Skeletal muscle satellite cell (primary cell): Measurements from ENCODE around the genes PRKAA2 and C8A.

GRCh38 chr1:56644150-56644454 lies 1.0 kb upstream of the PRKAA2 start:
- CAGE, long polyA plus RNA = no peak

GRCh38 chr1:56644921-56645984 lies at the start of gene PRKAA2:
Gene PRKAA2, plus strand, starts transcription at chr1:56645314.
- CAGE, long polyA plus RNA = start-site peak on the plus strand at chr1:56645311-56645371, 21 and 9 reads in 2 replicates

DNA sequence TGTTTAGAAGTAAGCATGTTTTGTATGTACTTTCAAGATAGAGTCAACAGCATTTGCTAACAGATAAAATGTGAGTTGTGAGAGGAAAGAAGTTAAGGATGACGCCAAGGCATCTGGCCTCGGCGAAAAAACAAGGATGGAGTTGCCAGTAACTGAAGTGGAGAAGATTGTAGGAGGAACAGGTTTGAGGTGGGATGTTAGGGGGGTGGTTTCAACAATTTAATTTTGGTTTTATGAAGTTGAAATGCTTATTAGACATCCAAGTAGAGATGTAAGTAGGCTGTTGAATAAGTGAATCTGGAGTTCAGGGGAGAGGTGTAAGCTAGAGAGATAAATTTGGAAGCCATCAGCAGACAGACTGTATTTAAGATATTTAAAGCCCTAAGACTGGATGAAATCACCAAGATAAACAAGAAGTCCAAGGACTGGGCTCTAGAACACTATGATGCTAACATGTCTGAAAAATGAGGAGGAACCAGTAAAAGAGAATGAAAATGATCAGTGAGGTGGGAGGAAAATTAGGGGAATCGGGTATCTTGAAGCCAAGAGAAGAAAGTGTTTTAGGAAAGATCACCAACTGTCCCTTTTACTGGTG lies 39.0 kb downstream of the PRKAA2 start:
- CAGE, long polyA plus RNA = no peak

DNA sequence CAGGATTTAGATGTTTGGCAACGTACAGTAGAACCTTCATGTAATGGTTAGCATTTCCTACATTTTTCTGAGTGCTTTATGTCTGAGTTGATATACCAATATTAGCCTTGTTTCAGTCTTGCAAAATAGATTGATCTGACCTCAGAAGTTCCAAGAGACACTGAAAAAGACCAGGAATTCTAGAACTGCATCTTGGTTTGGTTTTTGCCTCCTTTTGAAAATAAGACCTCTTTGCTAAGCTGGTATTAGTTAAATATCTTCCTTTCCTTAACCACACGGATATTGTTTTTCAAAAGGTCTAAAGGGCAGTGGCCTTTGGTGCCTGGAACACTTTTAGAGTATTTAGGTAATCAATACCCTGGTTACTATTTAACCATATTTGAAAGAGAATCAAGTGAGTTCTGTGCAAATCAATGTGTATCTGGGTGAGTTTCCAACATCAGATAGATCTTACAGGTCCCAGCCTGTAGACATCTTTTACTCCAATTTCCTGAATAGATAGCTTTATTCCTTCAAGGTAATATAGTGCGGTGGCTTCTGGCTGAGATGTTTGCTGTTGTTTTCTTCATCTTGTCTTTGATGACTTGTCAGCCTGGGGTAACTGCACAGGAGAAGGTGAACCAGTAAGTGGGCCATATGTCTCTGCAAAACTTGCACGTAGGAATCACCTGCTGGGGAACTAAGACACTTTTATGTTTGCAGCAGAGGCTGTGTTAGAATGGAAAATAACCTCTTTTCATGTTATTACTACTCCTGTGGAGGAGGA lies at the start of gene C8A:
C8A (plus strand) TSS at position 442 of the 766 bp plus-strand sequence.
- CAGE, long polyA plus RNA = no peak

DNA sequence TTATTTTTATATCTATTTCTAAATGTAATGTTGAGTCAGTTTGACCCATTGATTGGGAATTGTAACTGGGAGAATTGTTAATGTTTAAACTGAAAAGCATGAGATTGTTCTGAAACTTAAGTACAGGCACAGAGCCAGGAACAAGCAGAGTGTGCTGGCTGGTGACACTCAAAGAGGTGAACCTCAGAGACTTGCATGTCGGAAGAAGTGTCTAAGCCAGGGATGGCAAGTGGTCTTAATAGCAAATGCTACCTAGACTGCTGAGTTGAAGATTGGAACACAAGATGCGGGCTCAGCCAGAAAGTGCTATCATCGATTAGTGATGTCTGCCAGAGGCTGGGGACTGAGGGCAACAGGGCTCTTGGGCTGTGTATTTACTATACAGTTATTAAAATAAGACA lies 42.6 kb downstream of the C8A start:
- CAGE, long polyA plus RNA = no peak

GRCh38 chr1:56966804-56967127 lies 951 bp upstream of the C8B start:
- CAGE, long polyA plus RNA = no peak

DNA sequence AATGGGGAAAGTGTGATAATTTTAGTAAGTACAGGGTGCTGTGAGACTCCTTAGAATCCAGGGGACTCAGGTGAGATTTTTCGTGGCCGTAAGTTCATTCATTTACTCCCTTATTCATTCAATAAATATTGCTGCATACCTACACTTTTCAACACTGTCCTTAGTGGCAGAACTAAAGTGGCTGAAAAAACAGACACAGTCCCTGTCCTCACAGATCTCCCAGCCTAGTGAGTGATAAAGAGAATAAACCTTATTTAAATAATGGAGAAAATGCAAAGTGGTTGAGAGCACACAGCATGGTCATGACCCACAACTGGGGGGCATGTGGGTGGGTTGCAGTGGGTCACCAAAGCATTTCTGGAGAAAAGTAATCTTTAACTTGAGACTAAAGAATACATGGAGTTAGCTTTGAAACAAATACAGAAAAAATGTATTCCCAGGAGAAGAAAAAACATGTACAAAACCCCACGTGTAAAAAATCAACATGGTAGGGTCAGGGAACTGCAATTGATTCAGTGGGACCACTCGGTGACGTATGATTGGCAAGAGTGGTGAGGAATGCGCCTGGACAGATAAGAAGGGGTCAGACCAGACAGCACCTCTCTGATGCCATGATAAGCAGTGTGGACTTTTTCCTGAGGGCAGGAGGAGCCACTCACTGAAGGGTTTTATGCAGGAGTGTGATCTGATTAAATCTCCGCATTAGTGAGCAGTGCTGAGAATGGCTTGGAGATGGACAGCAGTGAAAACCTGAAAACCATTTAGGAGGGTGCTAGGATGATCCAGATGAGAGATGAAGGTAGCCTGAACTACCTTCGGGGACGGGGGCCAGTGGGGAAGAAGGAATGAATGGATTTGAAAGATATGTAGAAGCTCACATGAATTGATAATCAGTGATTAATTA lies 142.6 kb downstream of the DAB1 start:
- CAGE, long polyA plus RNA = no peak

- CAGE, long polyA plus RNA = no peak
Observed at GRCh38 chr1:57343635-57343836, 80.3 kb downstream of the DAB1 start.

- CAGE, long polyA plus RNA = no peak
Observed at GRCh38 chr1:58584173-58584914, 7.3 kb upstream of the TACSTD2 start.

GRCh38 chr1:58586231-58586654 lies 9.2 kb upstream of the TACSTD2 start:
- CAGE, long polyA plus RNA = no peak

DNA sequence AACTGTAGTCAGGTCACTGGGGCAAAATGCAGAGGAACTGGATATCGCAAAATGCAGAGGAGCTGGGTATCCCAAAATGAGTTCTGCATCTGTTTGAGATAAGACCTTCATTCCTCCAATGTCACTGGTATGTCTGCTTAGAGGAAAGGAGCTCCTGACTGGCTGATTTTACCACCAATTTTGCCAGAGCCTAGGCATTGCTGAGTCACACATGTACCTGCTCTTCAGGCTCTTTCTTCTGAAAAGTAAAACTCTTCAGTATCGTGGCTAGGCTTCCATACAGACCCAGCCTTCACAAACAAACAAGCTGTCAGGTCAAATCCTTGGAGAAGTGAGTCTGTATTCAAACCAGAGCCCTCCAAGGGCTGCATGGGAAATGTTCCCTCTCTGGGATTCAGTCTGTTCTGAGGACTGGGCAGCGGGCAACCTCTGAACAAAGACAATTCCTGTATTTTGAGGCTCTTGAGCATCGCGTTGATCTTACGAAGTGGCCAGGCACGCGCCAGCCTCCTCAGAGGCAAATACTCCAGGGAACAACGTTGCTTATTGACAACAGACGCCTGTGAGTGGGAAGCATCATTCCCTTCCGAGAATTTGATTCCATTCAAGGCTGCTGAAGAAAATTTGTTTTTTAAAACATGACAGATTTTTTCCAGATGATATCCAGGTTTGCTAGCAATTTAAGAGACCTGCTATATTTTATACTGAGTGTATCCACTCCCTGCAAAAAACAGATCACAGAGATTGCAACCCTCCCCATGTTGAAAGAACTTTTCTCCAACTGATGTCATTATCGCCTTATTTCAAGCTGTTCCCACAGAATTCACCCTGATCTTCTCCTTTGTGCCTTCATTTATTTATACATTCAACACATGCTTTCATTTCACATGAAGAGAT lies 20.0 kb upstream of the TACSTD2 start:
- CAGE, long polyA plus RNA = no peak

DNA sequence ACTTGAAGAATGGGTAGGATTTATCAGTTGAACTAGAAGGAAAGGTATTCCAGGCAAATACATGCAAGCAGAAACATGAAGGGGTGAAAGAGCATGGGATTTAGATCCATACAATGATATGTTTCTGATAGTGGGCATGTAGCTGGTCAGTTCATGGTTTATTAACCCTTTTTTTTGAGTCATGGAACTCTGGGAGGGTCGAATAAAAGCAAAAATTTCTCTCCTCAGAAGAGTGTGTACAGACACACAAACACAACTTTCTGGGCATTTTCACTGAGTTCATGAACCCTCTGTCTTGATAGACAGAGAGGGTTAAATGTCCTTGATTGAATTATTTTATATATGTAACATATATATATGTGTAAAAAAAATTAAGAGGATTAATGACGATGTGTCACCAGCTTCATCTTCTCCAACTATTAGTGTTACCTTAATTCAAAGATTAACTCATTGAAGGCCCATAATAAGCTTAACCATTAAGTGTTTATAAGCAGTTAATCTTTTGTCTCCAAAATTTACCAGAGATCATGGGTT lies 4.7 kb downstream of the JUN start:
- CAGE, long polyA plus RNA = no peak

DNA sequence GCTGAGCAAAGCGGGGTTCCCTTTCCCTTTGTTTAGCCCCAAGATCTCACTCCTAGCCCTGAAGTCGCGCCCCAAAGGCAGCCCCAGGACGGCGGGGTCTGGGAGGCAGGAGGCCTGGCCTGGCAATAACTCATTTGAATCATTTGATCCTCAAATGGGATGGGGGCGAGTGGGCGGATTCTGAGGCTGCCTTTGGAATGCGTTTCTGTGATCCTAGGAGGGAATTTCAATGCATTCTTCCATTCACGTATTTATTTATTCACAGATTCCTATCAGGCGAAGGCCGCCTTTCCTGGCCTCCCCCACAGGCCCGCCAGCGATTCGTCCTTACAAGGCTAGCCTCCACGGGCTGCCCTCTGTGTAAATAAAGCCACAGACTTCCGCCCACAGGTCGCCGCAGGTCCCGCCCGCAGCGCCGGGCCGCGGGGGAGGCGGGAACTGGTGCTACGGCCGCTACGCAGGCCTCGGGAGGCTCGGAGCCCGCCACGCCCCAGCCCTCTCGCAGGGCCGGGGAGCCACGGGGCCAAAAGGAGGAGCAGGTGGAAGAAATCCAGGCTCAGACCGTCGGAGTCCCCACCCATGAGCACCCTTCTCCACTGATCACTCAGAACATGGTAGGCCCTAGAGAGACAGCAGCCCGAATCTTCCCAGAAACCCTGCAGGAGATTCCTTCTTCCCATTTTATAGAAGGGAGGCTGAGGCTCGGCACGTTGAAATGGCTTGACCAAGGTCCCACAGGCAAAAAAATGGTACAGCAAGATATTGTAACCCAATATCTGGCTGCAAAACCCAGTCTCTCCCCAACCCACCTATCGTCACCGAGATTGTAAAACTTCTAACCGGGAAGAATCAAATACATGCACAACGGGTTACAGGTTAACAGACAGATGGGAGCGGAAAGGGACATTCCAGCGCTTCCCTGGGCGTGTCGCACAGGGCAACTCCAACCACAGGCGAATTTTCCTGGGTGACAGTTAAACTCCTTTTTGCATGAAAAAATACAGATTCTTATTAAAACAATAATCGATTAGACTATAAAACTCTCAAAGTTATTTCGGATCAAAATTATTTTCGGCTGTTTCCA lies 31.5 kb upstream of the JUN start:
- CAGE, long polyA plus RNA = no peak

GRCh38 chr1:58882876-58884336 lies 99.6 kb upstream of the JUN start:
- CAGE, long polyA plus RNA = no peak

GRCh38 chr1:58895348-58896122 lies 111.7 kb upstream of the JUN start:
- CAGE, long polyA plus RNA = no peak

DNA sequence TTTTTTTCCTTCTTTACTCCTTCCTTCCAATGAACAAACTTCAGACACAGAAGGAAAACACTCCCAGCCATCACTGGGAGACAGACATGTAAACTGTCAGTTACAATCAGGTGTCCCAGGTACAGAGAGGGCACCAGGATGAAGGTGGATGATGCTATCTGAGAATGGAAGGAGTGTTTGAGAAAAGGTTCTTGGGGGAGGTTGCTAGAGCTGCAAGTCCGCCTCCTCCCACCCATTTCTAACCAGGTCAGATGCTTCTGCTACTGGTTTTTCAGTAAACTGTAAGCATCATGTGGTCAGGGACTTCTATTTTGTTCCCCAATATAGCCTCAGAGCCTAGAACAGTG lies 171.1 kb upstream of the JUN start:
- CAGE, long polyA plus RNA = no peak

DNA sequence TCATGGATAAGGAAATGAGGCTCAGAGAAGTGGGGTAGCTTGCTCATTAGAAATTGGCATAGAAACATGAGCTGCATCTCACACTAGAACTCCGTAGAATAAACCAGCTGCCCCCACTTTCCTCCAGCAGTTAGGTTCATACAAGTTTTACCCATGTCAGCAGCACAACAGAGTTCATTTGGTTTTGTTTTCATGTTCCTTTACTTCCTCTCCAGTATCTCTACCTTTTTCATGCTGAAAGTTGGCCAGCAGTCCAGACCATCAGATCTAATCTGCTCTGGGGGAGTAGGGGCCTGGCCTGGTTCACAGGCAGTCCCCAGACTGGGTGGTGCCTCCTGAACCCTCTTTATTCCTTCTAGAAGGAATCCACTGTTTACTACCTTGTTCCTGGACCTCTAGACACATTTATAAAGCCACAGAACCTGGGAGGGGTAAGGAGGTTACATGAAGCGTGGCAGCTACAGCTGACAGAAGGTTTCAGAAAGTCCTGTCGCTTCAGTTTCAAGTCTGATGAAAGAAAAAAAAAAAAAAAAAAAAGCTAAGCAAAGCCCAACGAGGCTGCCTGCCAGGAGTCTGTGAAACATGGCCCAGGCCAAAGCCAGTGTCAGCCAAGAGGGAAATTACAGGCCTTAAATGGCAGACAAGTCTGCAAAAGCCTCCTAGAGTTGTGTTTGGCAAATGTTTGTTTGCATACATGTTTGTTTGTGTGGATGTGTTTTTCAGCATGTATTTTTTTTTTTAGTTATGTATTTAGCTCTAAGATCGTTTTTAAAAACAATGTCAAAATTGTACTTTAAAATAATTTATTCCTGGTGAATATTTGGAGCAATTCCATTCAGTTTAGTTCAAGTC lies 184.7 kb upstream of the JUN start:
- CAGE, long polyA plus RNA = no peak

- CAGE, long polyA plus RNA = no peak
Observed at GRCh38 chr1:59150778-59151667, 145.9 kb upstream of the FGGY start.

DNA sequence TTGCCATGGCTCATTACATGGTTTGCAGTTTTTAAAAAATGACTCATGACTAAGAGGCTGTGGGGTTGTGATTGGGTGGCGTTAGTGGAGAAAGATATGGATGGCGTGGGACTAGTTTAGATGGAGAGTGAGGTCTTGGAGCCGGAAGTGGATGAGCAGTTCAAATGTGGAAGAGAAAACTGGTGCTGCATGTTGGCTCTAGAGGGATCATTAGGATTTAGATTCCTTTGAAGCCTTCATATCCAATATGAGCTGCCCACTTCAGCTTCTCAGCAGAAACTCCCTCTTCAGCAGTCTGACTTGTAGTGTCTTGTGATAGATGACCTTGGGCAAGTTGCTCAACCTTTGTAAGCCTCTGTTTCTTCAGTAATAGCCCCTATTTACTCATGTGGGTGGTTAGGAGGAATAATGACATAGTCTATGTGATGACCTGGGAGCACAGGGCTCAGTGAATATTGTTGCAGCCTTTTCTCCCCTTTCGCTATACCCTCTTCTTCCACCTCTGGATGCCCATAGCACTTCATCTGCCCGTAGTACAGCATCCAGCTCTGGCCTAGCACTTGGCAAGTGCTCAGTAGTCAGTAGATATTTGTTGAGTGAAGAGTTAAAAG lies 6.4 kb upstream of the FGGY start:
- CAGE, long polyA plus RNA = no peak

DNA sequence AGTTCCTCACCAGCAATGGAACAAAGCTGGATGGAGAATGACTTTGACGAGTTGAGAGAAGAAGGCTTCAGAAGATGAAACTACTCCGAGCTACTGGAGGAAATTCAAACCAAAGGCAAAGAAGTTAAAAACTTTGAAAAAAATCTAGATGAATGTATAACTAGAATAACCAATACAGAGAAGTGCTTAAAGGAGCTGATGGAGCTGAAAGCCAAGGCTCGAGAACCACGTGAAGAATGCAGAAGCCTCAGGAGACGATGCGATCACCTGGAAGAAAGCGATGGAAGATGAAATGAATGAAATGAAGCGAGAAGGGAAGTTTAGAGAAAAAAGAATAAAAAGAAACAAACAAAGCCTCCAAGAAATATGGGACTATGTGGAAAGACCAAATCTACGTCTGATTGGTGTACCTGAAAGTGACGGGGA lies 73.1 kb downstream of the FGGY start:
- CAGE, long polyA plus RNA = no peak